ENCODE measurements around a stretch of chr1.

DNA sequence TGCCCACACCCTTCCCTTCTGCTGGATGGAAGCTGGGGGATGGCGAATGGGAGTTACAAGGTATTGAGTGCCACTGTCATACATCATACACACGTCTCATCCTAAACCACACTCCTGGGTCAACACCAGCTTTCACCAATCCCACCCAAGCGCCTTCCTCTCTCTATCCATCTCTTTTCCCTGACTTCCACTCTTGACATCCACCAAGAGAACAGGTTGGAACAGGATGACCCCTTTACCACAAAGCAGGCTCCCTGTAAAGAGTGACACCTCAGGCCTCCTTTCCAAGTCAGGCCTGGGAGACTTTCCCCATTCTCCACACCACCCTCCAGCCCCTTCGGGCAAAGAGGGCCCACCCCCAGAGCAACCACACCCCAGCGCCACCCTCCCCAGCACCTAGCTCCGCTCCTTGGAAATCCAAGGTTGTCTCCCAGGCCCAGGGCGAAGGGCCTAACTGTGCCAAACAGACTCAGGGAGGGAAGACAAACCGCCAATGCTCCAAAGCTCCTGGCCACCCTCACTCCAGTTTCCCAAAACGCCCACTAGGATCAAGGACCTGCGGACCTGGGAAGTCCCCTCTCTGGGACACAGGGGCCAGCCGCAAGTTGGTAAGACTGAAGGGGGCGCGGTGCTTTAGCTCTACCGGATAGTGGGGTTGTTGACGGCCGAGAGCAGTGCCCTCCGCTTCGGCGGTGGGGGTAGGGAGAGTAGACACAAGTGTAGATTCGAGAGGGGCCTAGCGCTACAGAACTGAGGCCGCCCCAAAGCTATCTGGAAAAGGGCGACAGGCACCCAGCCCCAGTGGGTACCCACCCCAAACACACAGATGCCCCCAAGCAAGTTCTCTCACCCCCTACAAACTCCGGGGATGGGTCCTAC, 694 bp downstream of the IRF6 start:
- RRBS, result no CpG with 5 or more reads among the region's 24 CpGs
CAGE:
- cytosol, long polyA plus RNA, result no peak
- long polyA plus RNA, result no peak
- nucleus, long polyA plus RNA, result no peak

DNA sequence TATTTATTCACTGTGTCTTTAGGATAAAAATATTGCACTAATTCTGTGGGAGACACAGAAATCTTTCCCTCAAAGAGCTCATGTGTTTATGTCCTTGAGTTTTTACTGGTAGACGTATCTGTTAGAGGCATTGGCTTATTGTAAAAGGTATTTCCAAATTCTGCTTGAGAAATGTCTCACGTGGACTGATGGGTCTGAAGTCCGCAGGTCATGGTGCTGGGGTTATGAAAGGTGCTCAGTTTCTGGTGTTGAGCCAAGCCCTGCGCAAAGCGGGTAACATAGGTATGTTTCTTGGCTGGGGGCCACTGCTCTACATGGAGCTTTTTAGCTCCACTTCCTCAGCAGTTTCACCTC, 10.7 kb downstream of the UTP25 start:
- RRBS, result no CpG with 5 or more reads among the region's 5 CpGs
CAGE:
- cytosol, long polyA plus RNA, result no peak
- long polyA plus RNA, result no peak
- nucleus, long polyA plus RNA, result no peak

DNA sequence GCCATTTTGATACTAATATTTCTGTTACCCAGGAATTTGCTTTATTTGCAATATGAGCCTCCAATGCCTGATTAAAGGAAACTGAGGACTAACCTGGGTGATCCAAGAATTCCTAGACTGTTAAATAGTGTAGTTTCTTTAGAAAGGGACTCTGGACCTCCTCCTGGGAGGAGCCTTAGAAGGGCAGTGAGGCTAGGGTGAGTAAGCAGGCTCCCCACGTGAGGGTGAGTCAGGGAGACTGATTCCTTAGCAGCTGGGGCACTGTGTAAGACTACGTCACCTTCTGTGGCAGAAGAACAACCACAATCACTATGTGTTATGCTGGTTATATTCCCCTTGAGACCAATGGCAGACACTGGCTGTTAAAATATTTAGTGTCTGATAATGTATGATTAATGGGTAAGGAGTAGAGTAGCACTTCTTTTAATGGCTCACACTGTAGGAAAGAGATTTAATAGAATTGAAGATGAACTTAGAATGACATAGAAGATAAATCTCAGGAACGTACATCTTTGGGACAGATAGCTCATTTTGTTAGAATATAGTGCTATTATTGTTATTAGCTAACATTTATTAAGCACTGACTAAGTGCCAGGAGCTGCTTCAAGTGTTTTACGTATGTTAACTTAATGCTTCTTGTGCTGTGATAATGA, 53.3 kb upstream of the SYT14 start:
- RRBS, result no CpG with 5 or more reads among the region's 4 CpGs
CAGE:
- cytosol, long polyA plus RNA, result no peak
- long polyA plus RNA, result no peak
- nucleus, long polyA plus RNA, result no peak

DNA sequence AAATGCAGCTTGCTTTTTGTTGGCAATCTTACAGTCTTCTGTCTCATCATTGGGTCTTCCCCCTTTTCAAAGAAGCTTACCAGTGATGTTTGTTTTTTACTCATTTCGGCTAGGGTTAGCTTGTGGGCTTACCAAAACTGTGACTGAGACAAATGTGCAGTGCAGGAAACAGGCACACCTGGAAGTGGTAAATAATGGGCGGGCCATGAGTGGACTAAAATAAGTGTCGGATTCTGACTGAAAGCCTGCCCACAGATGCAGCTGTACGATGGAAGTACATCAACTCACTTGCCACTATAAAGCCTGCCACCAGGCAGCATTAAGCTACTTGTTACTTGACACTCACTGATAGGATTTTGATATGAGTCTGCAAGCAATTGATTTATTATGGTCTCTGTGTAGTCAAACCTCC, 4.1 kb downstream of the HHAT start:
- RRBS, result no CpG with 5 or more reads among the region's 4 CpGs
CAGE:
- cytosol, long polyA plus RNA, result no peak
- long polyA plus RNA, result no peak
- nucleus, long polyA plus RNA, result no peak

DNA sequence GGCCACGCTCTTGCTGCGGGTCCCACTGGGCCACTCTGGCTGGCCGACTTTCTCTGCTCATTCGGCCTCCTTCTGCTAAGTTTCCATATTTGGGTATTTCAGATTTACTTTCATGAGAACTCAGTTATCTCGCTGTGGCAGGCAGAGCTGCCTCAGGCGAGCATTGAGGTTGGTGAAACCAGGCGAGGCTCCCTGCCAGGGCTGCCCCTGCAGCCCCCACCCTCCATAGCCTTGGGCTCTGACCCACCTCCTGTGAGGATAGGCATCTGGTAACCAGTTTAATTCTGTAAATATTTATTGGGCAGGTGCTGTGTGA, 957 bp downstream of the TRAF5 start:
- RRBS, result no CpG with 5 or more reads among the region's 7 CpGs
CAGE:
- cytosol, long polyA plus RNA, result no peak
- long polyA plus RNA, result no peak
- nucleus, long polyA plus RNA, result no peak

DNA sequence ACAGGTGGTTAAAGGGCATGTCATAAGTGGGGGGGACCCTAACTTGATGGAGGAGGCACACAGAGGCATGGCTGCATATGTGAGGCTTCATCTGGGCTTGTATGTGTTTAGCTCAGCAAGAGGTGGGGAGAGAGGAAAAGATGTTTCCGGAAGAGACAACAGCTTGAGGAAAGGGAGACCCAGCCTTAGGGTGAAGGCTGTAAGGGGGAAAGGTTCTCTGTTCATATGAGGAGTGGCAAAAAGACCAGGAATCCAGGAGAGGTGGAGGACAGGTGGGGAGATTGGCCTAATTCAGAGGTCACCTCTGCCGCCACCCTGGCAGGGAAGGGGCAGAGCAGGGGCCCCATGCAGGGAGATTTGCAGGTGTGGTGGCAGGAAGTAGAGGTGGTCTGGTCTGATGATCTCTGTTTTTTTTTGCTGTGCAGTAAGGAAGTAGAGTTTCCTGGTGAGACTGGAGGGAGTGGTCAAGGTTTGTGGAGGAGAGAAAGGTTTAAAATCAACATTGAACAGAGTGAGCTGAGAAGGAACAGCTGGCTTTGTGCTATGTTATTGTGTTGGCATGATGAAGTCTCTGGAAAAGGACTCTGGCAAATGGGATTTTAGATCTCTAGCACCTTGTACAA, 9.1 kb downstream of the TRAF5 start:
- RRBS, result no CpG with 5 or more reads among the region's 2 CpGs
CAGE:
- cytosol, long polyA plus RNA, result no peak
- long polyA plus RNA, result no peak
- nucleus, long polyA plus RNA, result no peak

- RRBS, result no CpG with 5 or more reads among the region's 8 CpGs
CAGE:
- cytosol, long polyA plus RNA, result no peak
- long polyA plus RNA, result no peak
- nucleus, long polyA plus RNA, result no peak
Observed at GRCh38 chr1:211516411-211516733, 24.4 kb upstream of the RD3 start.

GRCh38 chr1:211548538-211549518, 30.1 kb downstream of the SLC30A1 start:
- RRBS, result no CpG with 5 or more reads among the region's 9 CpGs
CAGE:
- cytosol, long polyA plus RNA, result no peak
- long polyA plus RNA, result no peak
- nucleus, long polyA plus RNA, result no peak

- RRBS, result no CpG with 5 or more reads among the region's 3 CpGs
CAGE:
- cytosol, long polyA plus RNA, result no peak
- long polyA plus RNA, result no peak
- nucleus, long polyA plus RNA, result no peak
Observed at GRCh38 chr1:211573054-211573820, 5.7 kb downstream of the SLC30A1 start.

DNA sequence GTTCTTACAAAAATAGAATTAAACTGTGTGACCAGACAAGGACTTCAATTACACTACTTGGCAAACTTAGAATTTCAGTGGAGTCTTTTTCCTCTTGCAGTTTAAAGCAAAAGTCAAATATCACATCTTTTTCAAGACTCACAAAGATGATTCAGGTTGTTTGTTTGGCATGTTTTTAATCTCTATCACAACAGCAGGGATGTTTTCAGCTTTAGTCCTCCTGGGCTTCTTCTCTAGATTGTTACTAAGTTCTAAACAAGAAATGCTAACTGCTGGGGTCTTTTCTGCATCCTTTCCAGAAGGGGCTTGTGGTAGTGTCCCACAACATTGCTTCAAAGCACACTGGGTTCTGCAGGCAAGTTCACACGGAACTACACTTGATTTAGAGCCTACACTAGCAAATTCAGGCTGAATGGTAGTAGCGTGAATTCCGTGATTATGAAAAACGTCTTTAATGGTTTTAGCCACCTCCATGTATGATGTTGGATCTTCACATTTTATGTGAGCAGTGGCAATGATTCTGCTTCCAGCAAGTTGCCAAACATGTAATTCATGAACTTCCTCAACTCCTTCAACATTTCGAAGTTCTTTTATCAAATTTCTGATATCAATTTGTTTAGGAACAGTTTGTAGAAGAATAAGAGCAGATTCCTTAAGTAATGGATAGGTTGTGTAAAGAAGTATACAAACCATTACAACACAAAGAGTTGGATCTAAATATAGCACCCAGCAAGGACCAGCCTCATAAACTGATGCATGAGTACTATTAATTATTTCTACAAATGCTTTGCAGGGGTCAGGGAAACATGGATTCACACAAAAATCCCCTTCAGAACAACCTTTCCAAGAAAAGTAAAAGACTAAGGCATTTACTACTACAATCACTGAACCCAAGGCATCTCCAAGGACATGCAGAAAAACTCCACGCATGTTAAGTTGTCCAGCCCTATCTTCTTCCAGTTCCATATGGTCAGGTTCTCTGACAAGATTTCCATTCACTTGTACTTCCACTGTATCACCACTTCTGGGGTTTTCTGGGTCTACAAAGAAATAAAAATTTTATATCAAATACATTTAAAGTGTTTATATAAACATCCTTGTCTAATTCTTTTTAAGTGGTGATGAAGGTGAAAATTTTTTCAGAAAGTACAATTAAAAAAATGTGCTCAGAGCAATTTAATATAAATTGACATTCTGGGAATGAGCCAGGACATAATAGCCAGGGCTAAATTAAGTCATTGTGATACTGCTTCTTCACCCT, 3.3 kb downstream of the SLC30A1 start:
- RRBS, result no CpG with 5 or more reads among the region's 6 CpGs
CAGE:
- cytosol, long polyA plus RNA, result no peak
- long polyA plus RNA, result no peak
- nucleus, long polyA plus RNA, result no peak

DNA sequence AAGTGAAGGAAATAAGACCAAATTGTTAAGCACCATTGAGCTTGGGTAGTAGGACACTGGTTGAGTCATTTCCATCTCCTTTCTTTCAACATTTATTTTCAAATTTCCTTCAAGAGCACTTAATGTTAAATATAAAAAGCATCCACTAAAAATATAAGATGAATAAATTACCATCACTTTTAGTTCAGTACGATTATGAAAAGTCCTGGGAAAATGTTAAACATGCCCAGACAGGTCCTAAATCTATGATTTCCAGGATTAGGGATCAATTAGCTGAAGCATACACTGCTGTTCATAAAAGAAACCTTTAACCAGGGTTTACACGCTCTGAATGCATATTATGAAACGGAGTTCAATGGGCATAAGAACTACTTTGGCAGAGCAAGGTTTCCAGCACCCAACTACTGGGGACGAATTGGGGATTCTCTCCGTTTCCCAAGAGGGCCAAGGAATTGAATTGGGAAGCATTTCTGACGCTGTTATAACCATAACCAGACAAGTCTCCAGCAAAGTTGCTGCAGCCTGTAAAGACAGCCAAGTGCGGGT, 1.7 kb downstream of the SLC30A1 start:
- RRBS, result no CpG with 5 or more reads among the region's 7 CpGs
CAGE:
- cytosol, long polyA plus RNA, result no peak
- long polyA plus RNA, result no peak
- nucleus, long polyA plus RNA, result no peak

GRCh38 chr1:211611118-211611685, 32.2 kb upstream of the SLC30A1 start:
- RRBS, result no CpG with 5 or more reads among the region's 8 CpGs
CAGE:
- cytosol, long polyA plus RNA, result no peak
- long polyA plus RNA, result no peak
- nucleus, long polyA plus RNA, result no peak

GRCh38 chr1:211829051-211829955, 1.3 kb downstream of the LPGAT1 start:
- RRBS, result no CpG with 5 or more reads among the region's 27 CpGs
CAGE:
- cytosol, long polyA plus RNA, result no peak
- long polyA plus RNA, result no peak
- nucleus, long polyA plus RNA, result no peak

- RRBS, result no CpG with 5 or more reads among the region's 3 CpGs
CAGE:
- cytosol, long polyA plus RNA, result no peak
- long polyA plus RNA, result no peak
- nucleus, long polyA plus RNA, result no peak
Observed at GRCh38 chr1:211860013-211860461, 29.5 kb upstream of the LPGAT1 start.

- RRBS, result no CpG with 5 or more reads among the region's 5 CpGs
CAGE:
- cytosol, long polyA plus RNA, result no peak
- long polyA plus RNA, result no peak
- nucleus, long polyA plus RNA, result no peak
Observed at GRCh38 chr1:212157379-212157827, 121.9 kb downstream of the DTL start.

GRCh38 chr1:212241541-212242073, 43.6 kb upstream of the PPP2R5A start:
- RRBS, result no CpG with 5 or more reads among the region's 2 CpGs
CAGE:
- cytosol, long polyA plus RNA, result no peak
- long polyA plus RNA, result no peak
- nucleus, long polyA plus RNA, result no peak

GRCh38 chr1:212295435-212296306, 10.5 kb downstream of the PPP2R5A start:
- RRBS, result no CpG with 5 or more reads among the region's 5 CpGs
CAGE:
- cytosol, long polyA plus RNA, result no peak
- long polyA plus RNA, result no peak
- nucleus, long polyA plus RNA, result no peak

- RRBS, result no CpG with 5 or more reads among the region's 7 CpGs
CAGE:
- cytosol, long polyA plus RNA, result no peak
- long polyA plus RNA, result no peak
- nucleus, long polyA plus RNA, result no peak
Observed at GRCh38 chr1:212347685-212348628, 62.7 kb downstream of the PPP2R5A start.

DNA sequence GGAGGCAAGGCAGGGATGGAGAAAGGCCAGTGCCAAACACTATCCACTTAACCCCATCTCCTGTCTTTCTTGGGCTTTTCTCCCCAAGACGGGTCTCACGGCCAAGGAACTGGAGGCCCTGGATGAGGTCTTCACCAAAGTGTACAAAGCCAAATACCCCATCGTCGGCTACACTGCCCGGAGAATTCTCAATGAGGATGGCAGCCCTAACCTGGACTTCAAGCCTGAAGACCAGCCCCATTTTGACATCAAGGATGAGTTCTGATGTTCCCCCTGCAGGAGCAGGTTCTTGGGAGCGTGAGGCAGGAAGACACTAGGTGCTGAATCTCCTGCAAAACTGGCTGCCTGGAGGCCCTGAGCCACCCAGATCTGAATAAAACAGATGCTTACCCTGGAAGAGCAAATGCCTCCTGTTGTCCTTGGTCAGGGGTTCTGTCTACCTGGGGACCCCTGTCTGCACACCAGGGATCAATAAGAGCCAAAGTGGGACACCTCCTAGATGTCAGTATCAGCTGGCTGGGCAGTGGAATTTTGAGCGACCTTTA, 13.1 kb downstream of the NENF start:
- RRBS, result no CpG with 5 or more reads among the region's 7 CpGs
CAGE:
- cytosol, long polyA plus RNA, result no peak
- long polyA plus RNA, result no peak
- nucleus, long polyA plus RNA, result no peak

DNA sequence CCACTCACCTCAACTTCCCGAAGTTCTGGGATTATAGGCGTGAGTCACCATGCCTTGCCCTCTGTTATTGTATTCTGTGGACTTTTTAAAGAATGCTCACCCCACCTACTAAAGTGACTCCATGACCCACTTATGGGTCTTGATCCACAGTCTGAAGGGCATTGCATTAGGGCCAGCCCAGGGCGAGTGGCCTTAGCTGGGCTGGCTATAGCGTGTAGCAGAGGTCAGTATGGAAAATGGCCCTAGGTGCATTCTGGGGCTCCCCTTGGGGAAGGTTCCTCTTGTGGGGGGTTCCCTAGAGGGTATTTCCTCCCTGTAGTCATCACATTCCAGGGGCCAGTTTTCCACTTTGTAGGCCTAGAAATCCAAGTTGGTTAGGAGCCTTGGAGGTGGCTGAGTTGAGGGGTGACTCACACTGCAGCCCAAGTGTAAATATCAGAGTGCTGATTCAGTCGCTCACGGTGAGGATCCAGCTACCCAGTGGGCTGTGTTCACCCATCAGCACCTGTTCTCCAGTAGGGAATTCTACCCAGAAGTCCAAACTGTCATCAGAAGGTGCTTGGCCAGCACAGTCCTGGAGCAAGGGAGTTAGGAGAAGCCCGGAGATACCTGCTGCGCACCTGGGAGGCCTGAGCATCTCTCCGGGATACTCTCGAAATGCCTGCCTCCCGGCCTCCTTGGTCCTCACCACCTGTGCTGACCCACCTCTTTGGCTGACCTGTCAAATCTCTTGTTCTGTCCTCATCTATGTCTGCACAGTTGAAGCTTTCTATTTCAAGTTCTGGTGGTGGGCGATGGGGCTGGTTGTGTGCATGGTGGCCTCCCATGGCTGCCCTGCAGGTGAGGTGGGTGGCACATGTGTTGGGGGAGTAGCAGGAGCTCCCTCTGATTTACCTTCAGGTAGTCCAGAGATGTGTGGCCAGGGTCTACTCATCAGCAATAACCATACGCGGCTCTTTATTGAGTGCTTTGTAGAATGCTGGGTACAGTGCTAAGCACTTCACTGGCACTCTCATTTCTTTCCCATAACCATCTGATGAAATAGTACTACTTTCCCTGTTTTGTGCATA, 52.3 kb downstream of the NENF start:
- RRBS, result 94% methylated on average over 2 of the region's 14 CpGs
CAGE:
- cytosol, long polyA plus RNA, result no peak
- long polyA plus RNA, result no peak
- nucleus, long polyA plus RNA, result no peak